ENCODE measurements around a stretch of chr12.

GRCh38 chr12:124277975-124278359 is 16.9 kb upstream of the RFLNA start:
- PRO-cap = no peak
- RAMPAGE, long total RNA = no peak

GRCh38 chr12:124327261-124327847 is 32.5 kb downstream of the RFLNA start:
- PRO-cap = no peak
- RAMPAGE, long total RNA = no peak

GRCh38 chr12:124379725-124380956 is 85.2 kb downstream of the RFLNA start:
- PRO-cap = no peak
- RAMPAGE, long total RNA = no peak

DNA sequence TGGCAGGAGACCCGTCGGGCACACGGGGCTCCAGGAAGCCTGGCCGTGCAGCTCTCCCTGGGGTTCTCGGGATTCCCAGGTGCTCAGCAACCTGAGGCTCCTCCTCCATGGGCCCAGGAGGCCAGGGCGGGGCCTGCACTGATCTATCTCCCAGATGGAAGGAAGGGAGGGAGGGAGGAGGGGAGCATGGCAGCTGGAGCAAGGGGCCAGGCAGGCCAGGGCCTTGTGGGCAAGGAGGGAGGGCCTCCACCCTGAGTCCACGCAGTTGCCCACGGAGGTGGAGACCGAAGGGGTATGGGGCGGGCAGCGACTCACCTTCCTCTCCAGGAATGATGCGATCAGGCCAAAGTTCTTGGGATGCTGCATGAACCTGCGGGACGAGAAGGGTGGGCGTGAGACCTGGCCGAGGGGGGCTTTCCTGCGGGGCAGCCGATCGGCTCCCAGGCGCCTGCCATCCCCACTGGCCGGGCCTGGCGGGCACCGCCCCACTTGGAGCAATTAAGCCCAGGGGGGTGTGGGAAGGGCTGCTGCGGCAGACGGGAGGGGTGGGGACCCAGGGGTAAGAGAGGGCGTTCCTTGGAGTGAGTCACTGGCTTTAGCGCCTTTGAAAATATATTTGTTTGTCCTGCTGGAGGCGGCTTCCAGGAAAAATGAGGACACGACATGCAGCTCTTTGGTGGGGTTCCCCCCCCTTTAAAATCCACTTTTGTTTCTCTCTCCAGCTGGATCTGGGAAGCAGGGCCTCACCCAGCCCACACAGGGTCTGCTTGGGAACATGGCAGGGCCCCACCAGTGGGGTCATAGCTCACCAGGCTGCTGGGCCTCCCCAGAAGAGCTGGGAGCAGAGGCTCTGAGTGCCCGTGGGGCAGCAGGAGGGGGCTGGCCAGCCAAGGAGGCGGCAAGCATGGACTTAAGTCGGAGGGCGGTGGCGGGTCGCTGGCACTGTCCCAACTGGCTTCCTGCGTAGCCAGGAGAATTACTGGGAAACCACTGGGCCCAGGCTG is 127.6 kb downstream of the RFLNA start:
- PRO-cap = no peak
- RAMPAGE, long total RNA = no peak

GRCh38 chr12:124432912-124433629 is 134.3 kb downstream of the NCOR2 start:
- PRO-cap = no peak
- RAMPAGE, long total RNA = no peak

- PRO-cap = no peak
- RAMPAGE, long total RNA = no peak
These were observed 110.4 kb downstream of the NCOR2 start for GRCh38 chr12:124456633-124457830.

GRCh38 chr12:124484396-124484735 is 83.0 kb downstream of the NCOR2 start:
- PRO-cap = no peak
- RAMPAGE, long total RNA = no peak

GRCh38 chr12:124507619-124508226 is 59.7 kb downstream of the NCOR2 start:
- PRO-cap = no peak
- RAMPAGE, long total RNA = no peak

DNA sequence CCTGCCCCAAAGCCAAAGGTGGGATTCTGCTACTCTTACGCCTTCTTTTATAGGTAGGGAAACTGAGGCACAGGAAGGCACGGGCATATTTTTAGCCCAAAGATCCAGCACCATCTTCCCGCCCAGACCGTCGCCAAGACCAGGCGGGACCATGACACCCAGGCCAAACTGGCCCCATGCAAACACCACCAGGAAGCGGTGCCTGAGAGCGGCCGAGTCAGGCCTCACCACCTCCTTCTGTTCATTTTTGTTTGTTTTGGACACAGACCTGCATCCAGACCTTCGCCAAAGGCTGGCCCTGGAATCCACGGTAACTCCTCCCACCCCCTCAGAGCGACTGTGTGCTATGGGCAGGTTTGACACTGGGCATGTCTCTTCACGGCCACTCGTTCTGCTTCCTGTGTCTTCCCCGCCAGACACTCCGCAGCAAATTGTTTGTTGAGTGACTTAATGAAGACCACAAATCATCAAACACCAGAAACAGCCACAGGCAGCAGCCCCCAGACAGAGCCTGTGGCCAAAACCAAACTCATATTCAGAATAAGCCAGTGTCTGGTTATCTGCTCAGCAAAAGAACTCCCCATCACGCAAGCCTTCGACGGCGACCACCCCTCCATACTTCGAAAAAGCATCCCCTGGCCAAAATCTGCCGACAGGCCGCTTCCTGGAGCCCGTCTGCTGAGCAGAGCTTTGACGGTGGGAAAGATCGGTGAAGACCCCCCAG is 47.1 kb downstream of the NCOR2 start:
- PRO-cap = no peak
- RAMPAGE, long total RNA = no peak

DNA sequence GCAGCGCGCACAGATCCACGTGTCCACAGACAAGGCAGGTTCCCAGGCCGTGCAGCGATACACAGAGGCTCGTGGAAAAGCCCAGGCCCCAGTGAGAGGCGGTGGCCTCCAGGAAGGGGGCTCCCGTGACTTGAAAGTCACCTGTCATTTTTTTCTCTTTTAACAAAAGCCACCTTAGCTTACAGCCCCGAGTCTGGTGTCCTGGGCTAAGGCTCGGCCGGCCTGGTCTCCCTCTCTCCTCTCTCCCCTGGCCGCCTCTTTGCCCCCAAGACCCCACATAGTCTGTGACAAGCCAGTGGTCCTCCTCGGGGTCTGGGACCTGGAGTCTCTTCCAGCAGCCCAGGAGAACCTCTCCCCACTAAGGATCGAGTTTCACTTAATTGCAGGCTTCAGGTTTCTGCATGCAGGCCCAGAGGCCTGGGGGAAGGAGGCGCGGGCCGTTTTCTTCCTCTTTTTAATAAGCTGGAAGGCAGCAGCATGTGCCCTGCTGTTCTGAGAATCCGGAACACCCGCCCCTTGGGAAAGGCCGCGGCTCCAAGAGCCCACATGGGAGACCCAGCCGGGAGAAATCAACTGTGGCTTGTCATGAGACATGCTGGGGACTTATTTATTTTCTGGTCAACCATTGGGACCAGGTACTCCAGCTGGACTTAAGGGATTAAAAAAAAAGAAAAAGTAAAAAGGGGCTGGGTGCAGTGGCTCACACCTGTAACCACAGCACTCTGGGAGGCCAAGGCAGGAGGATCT is 15.9 kb downstream of the NCOR2 start:
- PRO-cap = no peak
- RAMPAGE, long total RNA = no peak

DNA sequence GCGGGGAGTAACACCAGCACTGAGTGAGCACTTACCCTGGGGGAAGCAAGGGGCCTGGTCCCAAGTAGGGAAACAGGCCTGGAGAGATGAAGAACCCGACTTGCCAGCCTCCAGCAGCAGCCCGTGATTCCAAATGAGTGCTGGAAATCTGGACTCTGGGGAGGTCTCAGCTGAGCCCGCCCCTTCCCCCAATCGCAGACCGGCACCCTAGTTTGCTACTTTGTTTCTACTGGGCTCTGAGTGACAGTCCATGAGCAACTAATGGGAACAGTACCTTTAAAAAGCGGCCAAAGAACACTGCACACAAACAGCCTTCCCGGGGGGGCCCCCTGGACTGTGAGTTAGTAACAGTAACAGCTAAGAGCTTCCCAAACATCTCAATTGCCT is 2.2 kb upstream of the NCOR2 start:
- PRO-cap = no peak
- RAMPAGE, long total RNA = no peak

GRCh38 chr12:124587381-124587830 is 20.0 kb upstream of the NCOR2 start:
- PRO-cap = no peak
- RAMPAGE, long total RNA = no peak

DNA sequence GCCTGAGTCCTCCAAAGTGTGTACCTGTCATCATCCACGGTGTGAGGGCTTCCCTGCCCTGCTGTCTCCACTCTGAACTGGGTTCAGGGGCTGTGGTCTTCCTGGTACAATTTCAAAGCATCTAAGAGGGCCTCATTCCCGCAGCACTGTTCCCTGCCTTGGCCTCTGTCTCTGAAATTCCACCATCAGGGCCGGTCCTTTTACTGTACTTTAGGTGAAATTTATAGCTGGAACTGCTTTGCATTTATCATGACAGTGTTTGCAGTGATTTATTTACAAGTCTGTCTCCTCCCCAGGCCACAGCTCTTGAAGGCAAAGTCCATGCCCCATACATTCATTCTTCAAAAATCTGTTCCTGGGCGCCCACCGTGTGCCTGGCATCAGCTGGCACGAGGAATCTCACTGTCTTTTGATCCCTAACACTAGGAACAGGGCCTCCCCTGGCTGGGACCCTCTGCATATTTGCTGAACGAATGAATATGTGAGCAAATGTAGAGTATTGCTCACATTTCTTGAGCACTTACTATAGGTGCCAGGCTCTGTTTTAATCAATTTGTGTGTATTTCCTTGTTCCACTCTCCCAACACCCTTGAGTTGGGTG is 37.0 kb upstream of the NCOR2 start:
- PRO-cap = no peak
- RAMPAGE, long total RNA = no peak

DNA sequence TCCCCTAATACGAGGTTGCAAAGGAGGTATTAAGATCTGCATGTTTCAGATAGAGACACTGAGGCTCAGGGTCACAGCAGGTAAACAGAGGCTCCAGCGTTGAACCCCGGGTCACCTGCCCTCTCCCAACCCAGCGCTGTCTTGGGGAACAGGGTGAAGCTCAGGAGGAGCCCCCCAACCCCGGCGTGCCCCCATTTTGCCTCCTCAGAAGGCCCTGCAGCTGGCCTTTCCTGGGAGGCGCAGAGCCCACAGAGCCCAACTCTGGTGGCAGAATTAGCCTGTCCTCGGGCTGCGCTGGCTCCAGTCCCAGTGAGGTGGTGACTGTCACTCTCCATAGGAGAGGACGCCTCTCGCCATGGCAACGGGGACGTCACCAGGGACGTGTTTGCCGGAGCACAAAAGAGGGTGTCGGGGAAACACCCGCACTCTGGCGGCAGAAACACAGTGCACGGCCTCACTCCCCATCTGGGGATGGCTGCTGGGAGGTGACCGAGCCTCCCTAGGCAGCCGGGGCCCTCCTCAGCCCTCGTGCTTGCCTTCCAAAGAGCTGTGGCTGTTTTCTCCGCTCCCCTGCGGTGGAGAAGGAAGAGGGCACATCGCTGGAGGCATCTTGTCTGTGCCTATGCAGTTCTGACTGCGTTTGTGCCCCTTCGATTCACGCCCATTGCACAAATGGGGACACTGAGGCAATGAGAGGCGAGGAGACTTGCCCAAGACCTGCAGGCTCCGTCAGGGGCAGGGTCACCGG is 50.2 kb upstream of the NCOR2 start:
- PRO-cap = no peak
- RAMPAGE, long total RNA = no peak

GRCh38 chr12:124633821-124634465 is 66.5 kb upstream of the NCOR2 start:
- PRO-cap = no peak
- RAMPAGE, long total RNA = no peak

DNA sequence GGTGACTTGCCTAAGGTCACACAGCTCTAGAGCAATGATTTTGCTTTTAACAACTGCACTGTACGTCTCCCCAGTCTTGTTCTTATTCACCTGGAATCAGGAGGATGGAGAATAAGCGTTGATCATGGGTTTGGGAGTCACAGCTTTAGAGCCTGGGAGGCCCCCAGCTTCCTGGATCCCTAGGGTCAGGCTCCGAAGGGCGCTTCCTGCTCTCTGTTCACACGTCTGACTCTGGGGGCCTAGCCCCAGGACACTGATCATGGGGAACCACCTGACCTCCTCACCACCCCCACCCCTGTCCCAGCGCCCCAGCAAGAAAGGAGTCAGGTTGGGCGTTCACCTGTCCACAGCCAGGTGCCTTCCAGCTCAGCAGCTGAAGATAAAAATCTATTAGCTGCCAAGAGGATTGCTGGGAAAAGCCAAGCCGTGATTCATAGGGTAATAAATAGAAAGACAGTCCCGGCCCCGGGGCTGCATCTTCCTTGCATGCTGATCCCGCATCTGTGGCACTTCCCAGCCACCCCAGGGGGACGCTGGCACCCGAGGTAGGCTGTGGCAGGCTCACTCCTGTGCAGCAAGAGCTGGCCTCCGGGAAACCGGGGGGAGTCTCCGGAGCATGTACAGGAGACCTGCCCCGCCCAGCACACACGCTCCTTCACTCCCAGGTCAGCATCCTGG is 70.1 kb upstream of the NCOR2 start:
- PRO-cap = no peak
- RAMPAGE, long total RNA = no peak

- PRO-cap = no peak
- RAMPAGE, long total RNA = no peak
These were observed 101.9 kb upstream of the NCOR2 start for GRCh38 chr12:124669263-124669767.

- PRO-cap = no peak
- RAMPAGE, long total RNA = no peak
These were observed 112.2 kb upstream of the NCOR2 start for GRCh38 chr12:124679333-124680242.

DNA sequence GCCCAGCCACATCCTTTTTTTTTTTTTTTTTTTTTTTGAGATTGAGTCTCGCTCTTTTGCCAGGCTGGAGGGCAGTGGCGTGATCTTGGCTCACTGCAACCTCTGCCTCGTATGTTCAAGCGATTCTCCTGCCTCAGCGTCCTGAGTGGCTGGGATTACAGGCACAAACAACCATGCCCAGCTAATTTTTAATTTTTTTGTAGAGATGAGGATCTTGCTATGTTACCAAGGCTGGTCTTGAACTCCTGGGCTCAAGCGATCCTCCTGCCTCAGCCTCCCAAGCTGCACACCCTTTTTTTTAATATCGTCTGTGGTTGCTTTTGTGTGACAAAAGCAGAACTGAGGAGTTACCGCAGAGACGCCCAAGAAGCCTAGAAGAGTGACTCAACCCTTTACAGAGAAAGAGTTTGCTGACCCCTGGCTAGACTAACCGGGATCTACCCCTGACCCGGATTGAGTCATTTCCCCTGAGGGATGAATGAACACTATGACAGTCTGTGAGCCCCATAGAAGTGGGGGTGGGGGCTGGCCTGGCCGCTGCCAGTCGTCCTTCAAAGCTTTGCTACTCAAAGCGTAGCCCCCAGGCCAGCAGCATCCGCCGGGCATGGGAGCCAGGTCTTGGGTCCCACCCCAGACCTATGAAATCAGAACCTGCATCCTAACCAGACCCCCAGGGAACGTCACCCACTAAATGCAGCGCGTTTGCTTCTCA is 113.9 kb upstream of the NCOR2 start:
- PRO-cap = no peak
- RAMPAGE, long total RNA = no peak

DNA sequence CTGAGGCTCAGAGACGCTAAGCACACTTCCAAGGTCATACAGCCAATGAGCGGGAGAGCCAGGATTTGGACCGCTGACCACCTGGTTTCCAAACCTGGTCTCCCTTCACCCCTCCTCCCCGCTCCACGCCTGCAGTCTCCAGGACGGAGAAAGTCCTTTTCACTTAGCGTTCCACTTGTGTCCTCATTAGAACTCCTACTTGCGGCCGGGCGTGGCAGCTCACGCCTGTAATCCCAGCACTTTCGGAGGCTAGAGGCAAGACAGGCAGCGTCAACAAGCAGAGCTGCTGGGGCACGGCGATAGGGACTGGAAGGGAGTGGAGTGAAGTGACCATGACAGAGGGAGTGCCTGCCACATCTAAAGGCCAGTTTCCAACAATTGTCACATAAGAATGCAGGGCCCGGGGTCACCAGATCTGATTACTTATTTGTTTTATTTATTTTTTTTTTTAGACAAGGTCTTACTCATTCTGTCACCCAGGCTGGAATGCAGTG is 132.5 kb upstream of the NCOR2 start:
- PRO-cap = no peak
- RAMPAGE, long total RNA = no peak

Data from OCI-LY7 (cell line).